Spinal cord (tissue), 3 donors: ENCODE data around the genes MAP1B, MRPS27 and BTF3.

DNA sequence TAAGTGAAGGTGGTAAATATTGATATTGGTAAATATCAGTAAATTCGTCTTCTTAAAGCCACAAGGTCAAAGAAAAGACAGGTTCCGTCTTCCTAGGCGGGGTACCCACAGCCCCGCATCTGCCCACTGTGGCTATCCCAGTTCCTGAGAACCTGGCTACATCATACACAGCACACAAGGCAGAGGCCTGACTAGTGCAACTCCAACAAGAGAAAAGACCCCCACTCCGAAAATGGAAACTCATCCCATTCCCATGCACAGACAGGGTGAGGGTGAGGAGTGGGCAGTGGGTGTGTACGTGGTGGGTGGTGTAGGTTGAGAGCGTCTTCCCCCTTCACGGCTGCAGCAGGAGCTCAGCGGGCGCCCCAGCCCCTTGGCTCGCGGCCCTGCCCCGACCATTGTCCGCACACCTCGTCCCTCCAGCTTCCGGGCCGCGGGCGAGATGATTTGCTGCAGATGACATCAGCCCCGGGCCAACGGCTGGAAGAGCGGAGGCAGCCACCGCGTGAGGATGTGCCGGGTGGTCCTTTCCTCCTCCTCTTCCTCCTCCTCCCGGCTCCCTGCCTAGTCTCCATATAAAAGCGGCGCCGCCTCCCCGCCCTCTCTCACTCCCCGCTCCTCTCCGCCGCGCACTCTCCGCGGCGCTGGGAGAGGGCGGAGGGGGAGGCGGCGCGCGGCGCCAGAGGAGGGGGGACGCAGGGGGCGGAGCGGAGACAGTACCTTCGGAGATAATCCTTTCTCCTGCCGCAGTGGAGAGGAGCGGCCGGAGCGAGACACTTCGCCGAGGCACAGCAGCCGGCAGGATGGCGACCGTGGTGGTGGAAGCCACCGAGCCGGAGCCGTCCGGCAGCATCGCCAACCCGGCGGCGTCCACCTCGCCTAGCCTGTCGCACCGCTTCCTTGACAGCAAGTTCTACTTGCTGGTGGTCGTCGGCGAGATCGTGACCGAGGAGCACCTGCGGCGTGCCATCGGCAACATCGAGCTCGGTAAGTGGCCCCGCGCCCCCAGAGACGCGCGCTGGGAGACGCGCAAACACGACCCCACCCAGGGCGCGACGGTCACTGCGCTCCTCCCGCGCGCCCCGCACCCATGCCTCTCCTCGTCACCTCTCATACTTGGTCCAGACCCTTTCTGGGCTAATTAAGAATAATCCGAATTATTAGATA lies at the start of gene MAP1B:
Gene MAP1B, plus strand, starts transcription at position 747 of the 1,167 bp plus-strand sequence.
- PRO-cap: no peak
- RAMPAGE, long total RNA: start-site peak on the plus strand centred at position 810 of the sequence, 257 bp wide, 9,194 and 21,748 reads in 2 replicates

DNA sequence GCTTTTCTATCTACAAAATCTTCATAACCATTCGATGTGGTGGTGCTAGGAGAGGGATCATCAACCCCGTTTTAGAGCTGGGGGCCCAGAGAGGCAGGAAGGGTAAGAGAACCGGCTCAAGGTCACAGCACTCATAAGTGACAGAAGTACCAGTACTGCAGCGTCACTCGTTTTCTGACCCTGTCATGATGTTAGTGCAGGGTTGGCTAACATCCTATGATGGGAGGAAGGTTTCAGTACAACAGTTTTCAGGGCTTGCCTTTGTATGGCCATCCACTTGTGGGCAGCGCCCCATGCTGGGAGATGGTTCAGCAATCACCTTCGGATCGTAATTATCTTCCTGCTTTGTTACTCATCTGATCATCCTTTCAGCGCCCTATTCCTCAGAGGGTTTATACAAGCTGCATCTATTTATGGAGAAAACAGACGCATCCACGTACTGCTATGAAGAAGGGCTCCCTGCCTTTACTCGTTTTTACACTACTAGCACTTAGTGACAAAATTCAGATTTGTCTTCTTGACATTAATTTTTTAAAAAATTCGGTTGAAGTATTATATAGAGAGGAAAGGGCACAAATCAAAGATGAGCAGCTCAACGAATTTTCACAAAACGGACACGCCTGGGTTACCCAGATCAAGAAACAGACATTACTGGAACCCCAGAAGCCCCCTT lies 2.4 kb downstream of the MAP1B start:
- PRO-cap: no peak
- RAMPAGE, long total RNA: no peak

GRCh38 chr5:72319564-72320482 lies at the start of gene MRPS27:
Gene MRPS27 (minus strand): TSS chr5:72320240.
- PRO-cap: no peak
- RAMPAGE, long total RNA: start-site peak on the minus strand at chr5:72320222-72320248, 153 and 181 reads in 2 replicates

GRCh38 chr5:72465125-72465557 lies 42.1 kb downstream of the ZNF366 start:
- PRO-cap: no peak
- RAMPAGE, long total RNA: no peak

DNA sequence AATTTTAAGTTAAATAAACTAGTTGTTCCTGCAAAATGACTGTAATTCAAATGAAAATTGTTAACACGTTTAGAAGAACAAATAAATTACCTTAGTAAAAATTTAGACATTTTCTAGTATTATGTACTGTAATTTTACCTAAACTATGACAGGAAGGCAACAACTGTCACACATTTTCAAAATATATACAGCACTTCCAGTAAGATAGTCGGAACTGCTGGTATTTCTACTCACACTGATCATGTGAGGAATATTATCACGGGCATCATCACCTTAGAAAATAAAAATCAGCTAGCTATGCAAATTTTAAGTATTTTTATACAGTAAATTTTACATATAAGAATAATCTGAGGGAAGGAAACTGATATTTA lies 988 bp upstream of the TNPO1 start:
- PRO-cap: no peak
- RAMPAGE, long total RNA: no peak

DNA sequence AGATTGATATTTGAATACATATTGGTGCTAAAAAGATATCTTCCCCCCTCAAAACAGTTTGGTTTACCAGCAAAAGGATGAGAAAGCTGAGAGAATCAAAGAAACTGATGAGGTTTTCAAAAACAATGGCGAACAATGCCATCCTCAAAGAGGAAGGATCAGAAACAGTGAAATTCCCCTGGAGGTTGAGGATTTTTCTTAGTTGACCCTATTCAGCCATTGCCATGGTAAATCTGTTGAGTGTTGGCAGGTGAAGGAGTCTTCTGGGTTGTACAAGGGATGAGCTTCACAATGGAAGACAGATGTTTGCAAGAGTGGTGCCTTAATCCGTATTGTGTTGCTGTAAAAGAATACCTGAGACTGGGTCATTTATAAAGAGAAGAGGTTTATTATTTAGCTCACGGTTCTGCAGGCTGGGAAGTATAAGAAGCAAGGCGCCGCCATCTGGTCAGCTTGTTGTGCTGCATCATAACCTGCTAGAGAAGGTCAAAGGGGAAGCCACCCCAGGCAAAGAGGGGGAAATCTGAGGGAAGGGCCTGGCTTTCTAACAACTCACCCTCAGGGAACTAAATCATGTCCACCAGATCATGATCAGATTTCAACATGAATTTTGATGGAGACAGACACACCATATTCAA lies 2.4 kb downstream of the TNPO1 start:
- PRO-cap: no peak
- RAMPAGE, long total RNA: no peak

- PRO-cap: no peak
- RAMPAGE, long total RNA: no peak
Measured at GRCh38 chr5:72913686-72914439, 42.0 kb upstream of the FCHO2 start.

DNA sequence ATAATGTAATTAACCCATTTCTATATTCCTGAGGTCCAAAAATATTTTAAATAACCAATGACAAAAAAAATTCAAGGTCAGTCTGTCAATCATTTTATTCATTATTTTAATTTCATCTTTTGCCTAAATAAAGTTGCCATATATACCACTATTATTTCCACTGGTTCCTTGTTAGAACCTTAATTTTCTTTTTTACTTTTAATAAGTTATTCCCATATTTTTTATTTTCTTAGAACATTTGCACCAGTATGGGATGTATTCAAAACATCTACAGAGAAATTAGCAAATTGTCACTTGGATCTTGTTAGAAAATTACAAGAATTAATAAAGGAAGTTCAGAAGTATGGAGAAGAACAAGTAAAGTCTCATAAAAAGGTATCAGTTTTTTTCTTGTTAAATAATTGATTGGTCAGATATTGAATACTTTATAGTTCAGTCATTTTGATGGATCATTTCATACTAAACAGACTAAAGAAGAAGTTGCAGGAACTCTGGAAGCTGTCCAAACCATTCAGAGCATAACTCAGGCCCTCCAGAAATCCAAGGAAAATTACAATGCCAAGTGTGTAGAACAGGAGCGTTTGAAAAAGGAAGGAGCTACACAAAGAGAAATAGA lies 34.5 kb downstream of the FCHO2 start:
- PRO-cap: no peak
- RAMPAGE, long total RNA: no peak

GRCh38 chr5:73129878-73130429 lies 9.6 kb downstream of the TMEM171 start:
- PRO-cap: no peak
- RAMPAGE, long total RNA: no peak

- PRO-cap: no peak
- RAMPAGE, long total RNA: no peak
Measured at GRCh38 chr5:73246734-73247078, 73.7 kb downstream of the TMEM174 start.

GRCh38 chr5:73281351-73281818 lies 108.4 kb downstream of the TMEM174 start:
- PRO-cap: no peak
- RAMPAGE, long total RNA: no peak

DNA sequence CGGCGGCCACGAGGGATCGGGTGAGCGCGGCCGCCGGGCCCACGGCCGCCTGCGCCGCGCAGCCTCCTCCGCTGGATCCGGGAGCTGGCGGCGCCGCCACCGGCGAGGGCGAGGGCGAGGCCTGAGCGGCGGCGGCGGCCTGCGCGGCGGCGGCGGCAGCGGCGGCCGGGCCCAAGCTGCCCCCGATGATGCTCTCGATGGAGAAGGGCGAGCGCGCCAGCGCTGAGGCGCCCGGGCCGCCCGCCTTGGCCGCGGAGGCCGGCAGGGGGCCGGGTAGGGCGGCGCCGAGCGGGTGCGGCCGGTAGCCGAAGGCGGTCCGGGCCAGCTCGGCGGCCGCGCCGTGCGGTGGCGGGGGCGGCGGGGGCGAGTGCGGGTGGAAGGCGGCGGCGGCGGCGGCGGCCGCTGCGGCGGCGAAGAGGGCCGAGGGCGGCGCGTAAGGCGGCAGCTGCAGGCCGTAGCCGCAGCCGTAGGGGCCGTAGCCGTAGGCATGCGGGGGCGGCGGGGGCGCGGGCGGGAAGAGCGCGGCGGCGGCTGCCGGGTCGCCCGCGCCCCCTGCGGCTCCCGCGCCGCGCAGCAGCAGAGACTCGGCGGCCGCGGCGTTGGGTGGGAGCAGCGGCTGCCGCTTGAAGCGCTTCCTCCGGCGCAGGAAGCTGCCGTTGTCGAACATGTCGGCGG lies 1.4 kb downstream of the FOXD1 start:
- PRO-cap: no peak
- RAMPAGE, long total RNA: no peak

DNA sequence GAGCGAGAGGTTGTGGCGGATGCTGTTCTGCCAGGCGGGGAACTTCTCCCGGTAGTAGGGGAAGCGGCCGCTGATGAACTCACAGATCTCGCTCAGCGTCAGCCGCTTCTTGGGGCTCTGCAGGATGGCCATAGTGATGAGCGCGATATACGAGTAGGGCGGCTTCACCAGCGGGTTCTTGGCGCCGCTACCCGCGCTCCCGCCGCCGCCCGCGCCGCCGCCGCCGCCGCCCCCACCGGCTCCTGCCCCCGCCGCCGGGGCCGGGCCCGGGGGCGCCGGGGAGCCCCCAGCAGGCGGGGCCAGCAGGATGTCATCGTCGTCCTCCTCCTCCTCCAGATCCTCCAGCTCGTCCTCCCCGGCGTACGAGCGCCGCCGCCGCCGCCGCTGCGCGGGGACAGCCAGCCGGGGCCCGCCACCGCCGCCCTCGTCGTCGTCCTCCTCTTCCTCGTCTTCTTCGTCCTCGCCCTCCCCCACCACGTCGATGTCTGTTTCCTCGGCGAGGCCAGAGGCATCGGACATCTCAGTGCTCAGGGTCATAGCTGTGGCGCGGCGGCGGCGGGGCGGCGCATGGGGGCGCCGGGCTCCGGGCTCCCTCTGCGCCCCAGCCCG lies 647 bp downstream of the FOXD1 start:
- PRO-cap: no peak
- RAMPAGE, long total RNA: no peak

- PRO-cap: no peak
- RAMPAGE, long total RNA: start-site peak on the minus strand at chr5:73498307-73498373, 36 and 17 reads in 2 replicates; start-site peak on the plus strand at chr5:73498425-73498478, 4,685 and 4,591 reads in 2 replicates
Measured at GRCh38 chr5:73498000-73498617, at the start of gene BTF3. Gene BTF3 (plus strand): TSS chr5:73498442.

- PRO-cap: no peak
- RAMPAGE, long total RNA: no peak
Measured at GRCh38 chr5:73825267-73825883, 199.4 kb downstream of the ARHGEF28 start.

DNA sequence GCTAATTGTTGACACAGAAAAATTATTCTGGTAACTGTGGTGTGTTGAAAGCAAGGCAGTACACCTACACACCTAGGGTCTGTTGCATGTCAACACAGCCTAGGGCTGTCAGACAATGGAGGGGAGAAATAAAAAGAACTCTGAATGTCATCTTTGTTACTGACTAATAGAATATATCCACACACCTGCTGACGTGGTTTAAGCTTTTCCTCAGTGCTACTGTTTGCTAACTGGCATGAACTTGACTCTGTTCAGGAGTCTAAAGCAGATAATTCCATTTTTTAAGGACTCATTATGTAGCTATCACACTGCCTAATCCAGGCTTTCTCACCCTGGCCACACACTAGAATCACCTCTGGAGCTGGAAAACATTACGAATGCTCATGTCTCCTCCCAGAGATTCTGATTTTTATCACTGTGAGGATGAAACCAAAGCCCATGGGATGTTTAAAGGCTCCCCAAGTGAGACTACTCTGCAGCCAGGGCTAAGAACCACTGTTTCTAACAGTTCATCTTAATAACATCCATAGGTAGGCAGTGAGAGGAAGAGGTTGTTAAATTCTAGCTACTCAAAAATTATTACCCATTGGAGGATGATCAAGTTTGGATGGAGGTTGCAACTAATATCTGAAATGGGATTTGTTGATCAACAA lies 260.5 kb downstream of the ARHGEF28 start:
- PRO-cap: no peak
- RAMPAGE, long total RNA: no peak

DNA sequence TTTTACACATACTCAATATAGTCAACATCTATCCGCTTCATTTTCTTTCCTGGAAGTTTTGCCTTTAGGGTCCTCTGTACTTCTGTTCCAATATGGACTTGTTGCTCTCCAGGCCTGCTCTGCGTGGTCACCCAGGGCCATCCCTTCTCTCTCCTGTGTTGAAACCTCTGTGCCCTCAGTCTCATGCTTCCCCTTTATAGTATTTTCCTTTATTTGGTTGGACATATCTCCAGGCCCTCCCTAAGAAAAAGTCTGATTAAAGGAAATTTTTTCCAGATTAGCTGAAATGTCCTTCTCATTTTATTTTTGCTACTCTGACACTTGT lies 304.7 kb downstream of the ARHGEF28 start:
- PRO-cap: no peak
- RAMPAGE, long total RNA: no peak

DNA sequence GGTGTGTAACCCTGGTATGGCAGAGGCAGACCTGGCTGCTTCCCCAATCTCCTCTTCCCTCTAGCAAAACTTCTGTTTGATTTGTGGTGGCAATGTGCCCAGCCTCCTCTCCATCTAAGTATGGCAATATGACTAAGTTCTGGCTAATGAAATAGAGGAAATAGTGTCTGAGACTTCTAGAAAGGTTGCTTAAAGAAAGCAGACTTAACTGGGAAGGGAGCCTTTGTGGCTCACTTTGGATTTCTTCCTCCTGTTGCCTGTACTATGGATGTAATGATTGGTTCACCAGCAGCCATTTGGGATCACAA lies 491.1 kb downstream of the ENC1 start:
- PRO-cap: no peak
- RAMPAGE, long total RNA: no peak

DNA sequence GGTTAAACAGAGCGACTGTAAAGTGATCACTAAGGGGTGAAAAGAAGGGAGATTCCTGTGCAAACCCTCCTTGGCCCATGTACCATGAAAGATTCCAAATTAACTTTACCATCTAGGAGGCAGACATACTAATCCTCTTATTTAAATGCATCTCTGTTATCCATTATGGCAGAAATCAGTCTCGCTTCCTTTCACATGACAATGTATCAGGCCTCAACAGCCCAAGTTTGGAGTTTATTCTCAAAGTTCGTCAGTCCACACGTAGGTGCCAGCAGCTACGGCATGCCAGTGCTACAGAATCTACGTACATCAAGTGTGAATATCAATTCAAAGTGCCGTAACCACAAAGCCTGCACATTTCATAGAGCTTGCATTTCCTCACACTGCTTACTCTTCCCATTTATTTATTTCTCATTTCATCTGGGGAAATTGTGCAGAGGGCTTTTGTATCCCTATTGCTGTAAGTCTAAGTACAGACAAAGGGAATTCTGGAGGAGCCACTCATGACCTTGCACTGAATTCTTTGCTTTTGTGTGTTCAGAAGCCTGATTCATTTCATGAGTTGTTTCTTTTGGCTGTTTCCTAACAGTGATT lies 10.1 kb downstream of the ENC1 start:
- PRO-cap: no peak
- RAMPAGE, long total RNA: no peak

DNA sequence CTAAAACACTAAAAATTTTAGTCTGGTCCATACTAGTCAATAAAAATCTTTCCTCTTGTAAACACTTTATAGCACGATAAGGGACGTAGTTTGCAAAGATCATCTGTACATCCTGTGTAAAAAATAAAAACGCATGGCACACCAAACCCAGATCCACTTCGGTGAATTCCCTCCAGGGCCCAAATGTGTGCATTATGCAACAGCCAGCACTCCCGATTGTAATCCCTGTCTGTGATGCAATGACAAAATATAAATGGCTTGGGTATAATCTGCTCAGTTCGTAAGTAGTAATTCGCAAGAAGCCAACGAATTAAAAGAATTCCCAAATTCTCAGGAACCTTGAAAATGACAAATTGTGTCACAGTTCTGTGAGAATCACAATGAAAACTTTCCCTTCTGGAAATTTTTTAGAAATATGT lies 1.3 kb downstream of the FAM169A start:
- PRO-cap: no peak
- RAMPAGE, long total RNA: no peak